Epithelial cell of alveolus of lung (primary cell): ENCODE data around the gene LHFPL4.

GRCh38 chr3:7554363-7554776 lies 693.5 kb downstream of the GRM7 start:
- RAMPAGE, long total RNA = no peak
- RRBS = no CpG with 5 or more reads among the region's 5 CpGs

GRCh38 chr3:8506489-8506970 lies 4.9 kb downstream of the LMCD1 start:
- RAMPAGE, long total RNA = no peak
- RRBS = no CpG with 5 or more reads among the region's 6 CpGs

- RAMPAGE, long total RNA = no peak
- RRBS = no CpG with 5 or more reads among the region's 7 CpGs
Measured at GRCh38 chr3:8561554-8561880, 59.9 kb downstream of the LMCD1 start.

GRCh38 chr3:8611227-8611690 lies 33.3 kb downstream of the SSUH2 start:
- RAMPAGE, long total RNA = no peak
- RRBS = 92% methylated on average over 2 of the region's 17 CpGs

- RAMPAGE, long total RNA = no peak
- RRBS = no CpG with 5 or more reads among the region's 27 CpGs
Measured at GRCh38 chr3:8678706-8679260, 34.2 kb upstream of the SSUH2 start.

DNA sequence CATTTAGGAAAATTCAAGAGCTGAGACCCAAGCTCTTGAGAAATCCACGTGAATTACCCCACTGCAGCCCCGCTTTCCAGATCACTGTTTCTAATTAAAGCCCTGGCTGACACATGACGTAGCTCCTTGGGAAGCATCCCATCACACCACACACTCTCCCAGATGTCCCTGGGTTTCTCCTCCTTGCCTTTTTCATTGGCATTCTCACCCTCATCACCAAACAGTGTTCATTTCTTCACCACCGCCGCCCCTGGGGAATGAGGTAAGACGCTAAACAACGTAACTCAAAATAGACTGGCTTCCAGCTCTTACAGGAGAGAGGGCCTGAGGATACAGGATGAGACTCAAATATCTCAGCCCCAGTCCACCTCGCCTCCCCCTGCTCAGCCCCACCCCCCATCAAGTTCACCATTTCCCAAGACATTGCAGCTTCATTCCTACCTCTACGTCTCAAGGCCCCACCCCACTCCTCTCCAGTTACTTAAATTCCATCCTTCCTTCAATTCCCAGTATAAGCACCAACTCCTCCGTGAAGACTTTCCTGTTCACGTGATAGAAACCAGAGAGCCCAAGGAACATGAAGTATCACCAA lies 95.3 kb downstream of the SRGAP3 start:
- RAMPAGE, long total RNA = no peak
- RRBS = no CpG with 5 or more reads among the region's 11 CpGs

GRCh38 chr3:9248544-9249272 lies 738 bp downstream of the SRGAP3 start:
- RAMPAGE, long total RNA = no peak
- RRBS = no CpG with 5 or more reads among the region's 13 CpGs

DNA sequence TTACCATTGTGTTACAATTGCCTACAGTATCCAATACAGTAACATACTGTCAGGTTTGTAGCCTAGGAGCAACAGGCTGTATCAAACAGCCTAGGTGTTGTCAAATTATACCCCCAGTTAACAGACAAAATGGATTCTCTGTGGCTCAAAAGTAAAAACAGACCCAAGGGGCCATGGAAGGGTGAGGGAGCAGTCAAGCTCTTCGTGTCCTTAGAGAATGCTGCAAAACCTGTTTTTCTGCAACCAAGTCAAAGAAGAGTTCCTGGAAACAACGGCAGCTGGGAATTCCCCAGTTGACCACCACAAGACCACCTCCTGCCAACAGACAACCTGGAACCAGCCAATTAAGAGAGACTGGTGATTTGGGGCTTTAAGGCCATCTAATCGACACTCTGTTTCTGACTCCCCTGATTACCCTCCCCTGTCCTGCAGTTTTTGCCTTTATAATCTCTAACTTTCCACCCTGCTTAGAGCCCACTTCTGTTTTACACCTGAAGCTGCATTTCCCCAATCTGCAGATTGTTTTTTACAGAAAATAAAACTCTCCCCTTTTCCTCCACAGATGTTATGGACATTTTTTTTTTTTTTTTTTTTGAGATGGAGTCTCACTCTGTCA lies 11.0 kb upstream of the THUMPD3 start:
- RAMPAGE, long total RNA = no peak
- RRBS = no CpG with 5 or more reads among the region's 3 CpGs

- RAMPAGE, long total RNA = no peak
- RRBS = no CpG with 5 or more reads among the region's 7 CpGs
Measured at GRCh38 chr3:9352822-9353711, 9.8 kb upstream of the THUMPD3 start.

- RAMPAGE, long total RNA = no peak
- RRBS = no CpG with 5 or more reads among the region's 32 CpGs
Measured at GRCh38 chr3:9398221-9399154, 1.1 kb downstream of the SETD5 start.

DNA sequence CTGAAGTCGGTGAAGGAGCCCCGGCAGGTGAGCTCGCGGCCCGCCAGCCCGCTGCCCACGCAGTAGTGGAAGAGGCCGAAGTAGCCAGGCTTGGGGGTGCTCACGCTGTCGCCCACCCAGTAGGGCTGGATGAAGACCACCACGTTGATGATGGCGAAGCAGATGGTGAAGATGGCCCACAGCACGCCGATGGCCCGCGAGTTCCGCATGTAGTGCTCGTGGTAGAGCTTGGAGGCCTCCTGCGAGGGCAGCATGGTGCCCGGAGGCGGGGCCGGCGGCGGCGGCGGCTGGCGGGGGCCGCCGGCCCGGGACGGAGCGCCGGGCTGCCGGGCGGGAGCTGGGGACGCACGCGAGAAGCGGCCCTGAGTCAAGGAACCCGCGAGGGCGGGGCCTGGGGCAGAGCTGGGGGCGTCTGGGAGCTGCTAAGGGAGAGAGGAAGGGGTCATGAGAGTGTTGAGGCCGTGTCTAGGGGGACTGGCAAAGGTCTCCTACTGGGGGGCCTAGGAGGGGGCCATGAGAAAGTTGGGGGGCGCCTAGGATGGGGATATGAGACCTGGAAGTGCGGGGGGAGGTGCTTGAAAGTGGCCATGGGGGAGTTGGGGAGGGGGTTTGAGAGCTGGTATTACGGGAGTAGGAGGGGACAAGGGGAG lies 1.1 kb downstream of the LHFPL4 start:
- RAMPAGE, long total RNA = no peak
- RRBS = no CpG with 5 or more reads among the region's 47 CpGs

- RAMPAGE, long total RNA = no peak
- RRBS = 1% methylated on average over 39 of the region's 60 CpGs
Measured at GRCh38 chr3:9553603-9554227, at the start of gene LHFPL4. Gene LHFPL4, minus strand, starts transcription at chr3:9553822.

- RAMPAGE, long total RNA = no peak
- RRBS = 7% methylated on average over 25 of the region's 60 CpGs
Measured at GRCh38 chr3:9731952-9733197, 840 bp downstream of the BRPF1 start.

DNA sequence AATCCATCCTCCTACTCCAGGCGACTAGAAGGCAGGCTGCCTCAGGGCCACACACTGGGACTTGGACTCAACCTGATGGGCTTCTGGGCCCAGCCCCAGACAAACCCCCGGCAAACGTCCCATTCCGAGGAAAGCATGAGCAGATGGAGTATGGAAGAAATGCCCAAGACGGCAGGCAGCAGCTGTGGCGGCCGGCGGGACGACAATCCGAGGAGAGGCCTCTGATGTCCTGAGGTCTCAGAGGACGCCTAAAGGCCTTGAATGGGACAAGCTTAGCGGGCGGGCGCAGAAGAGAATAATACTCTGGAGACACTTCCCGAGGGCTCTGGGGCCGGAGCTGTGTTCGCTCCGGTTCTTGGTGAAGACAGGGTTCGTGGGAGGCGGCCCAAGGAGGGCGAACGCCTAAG lies 497 bp upstream of the OGG1 start:
- RAMPAGE, long total RNA = no peak
- RRBS = 4% methylated on average over 6 of the region's 22 CpGs

GRCh38 chr3:9806235-9807198 lies 3.5 kb upstream of the TTLL3 start:
- RAMPAGE, long total RNA = no peak
- RRBS = no CpG with 5 or more reads among the region's 21 CpGs

DNA sequence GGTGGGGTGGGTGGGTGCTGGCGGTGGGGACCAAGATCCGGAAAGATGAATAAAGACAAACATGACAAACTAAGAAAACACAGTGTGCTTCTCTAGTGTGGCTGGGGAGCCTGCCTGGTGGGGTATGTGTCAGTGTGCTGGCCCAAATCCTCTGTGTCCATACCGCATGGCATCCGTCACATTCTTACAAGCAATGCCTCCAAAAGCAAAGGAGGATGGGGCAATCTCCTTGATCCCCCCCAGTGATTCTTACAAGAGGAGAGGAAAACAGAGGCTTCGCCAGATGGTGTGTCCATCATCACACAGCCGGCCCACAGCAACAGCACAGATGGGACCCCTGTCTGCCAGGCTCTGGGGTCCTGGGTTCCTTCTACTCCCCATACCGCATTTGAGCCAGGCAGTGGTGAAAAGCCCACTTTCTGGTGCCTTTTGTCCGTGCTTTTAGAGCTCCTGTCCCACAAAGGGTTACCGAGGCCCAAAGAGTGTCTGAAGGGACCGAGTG lies 522 bp upstream of the IL17RC start:
- RAMPAGE, long total RNA = no peak
- RRBS = no CpG with 5 or more reads among the region's 10 CpGs

DNA sequence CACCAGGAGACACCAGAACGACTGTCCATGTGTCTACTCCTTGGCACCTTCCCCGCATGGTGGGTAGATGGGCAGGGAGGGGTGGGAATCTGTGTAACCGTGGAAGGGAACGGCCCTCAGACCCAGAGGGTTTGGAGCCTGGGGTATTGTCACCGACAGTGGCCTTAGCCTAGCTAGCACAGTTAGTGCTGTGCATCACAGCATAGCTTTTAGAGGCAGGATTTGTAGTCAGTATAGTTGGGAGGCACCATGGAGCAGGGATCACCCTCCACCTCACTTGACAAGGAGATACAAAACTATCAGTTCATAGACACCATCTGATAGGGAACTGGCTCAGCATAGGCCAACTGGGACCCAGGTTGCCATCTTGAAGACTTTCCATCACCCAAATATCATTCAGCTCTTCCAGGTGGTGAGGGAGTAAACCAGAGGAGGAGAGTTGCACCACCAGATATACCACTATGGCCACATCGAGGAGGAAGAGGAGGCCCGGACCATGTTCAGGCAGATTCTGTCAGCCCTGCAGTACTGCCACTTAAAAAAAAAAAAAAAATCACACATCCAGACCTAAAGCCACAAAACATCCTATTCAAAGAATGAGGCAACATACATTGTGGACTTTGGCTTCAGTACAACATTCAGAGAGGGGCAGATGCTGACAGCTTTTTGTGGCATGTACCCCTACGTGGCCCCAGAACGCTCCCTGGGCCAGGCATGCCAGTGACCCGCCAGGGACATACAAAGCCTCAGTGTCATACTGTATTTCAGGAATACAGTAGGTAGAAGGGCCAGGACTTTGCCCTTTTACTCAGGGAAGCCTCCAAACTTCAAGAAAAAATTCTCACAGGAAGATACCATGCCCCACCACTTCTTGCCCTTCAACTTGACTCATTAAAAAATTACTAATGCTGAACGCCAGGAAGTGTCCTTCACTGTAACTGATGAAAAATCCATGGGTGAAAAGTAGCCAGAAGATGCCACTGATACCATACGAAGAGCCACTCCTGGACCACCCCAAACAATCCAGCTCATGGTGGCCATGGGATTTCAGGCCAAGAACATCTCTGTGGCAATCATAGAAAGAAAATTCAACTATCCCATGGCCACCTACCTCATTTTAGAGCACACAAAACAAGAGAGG lies 18.4 kb upstream of the EMC3 start:
- RAMPAGE, long total RNA = no peak
- RRBS = no CpG with 5 or more reads among the region's 12 CpGs

DNA sequence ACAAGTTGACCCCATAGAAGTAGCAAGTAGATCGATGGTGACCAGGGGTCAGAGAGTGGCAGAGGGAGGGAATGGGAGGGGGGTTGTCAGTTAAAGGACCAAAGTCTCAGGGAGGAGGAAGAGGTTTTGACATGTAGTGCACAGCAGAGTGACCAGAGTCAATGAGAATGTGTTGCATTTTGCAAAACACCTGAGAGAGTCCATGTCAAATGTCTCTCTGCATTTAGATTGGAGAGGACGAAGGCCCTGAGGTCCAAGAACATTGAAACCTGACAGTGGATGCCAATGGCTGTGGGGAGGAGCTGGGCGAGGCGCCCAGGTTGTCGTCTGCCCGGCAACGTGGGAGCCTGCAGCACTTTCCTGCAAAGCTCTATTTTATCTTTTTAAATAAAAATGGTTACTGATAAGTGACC lies 19.7 kb upstream of the FANCD2 start:
- RAMPAGE, long total RNA = no peak
- RRBS = 61% methylated on average over 2 of the region's 7 CpGs

GRCh38 chr3:10010723-10011622 lies 15.3 kb upstream of the FANCD2 start:
- RAMPAGE, long total RNA = start-site peak on the minus strand at chr3:10011069-10011168, 33 and 27 reads in 2 replicates
- RRBS = 1% methylated on average over 19 of the region's 61 CpGs

GRCh38 chr3:10240822-10241331 lies 7.4 kb upstream of the TATDN2 start:
- RAMPAGE, long total RNA = no peak
- RRBS = no CpG with 5 or more reads among the region's 7 CpGs